Left common carotid artery plus branches (tissue), 1 donor: ENCODE measurements around a stretch of chr10.

- PRO-cap, result no peak
These were observed 62.5 kb downstream of the TASOR2 start for GRCh38 chr10:5747093-5747675.

GRCh38 chr10:5840821-5841673 is 27.8 kb upstream of the GDI2 start:
- PRO-cap, result no peak

DNA sequence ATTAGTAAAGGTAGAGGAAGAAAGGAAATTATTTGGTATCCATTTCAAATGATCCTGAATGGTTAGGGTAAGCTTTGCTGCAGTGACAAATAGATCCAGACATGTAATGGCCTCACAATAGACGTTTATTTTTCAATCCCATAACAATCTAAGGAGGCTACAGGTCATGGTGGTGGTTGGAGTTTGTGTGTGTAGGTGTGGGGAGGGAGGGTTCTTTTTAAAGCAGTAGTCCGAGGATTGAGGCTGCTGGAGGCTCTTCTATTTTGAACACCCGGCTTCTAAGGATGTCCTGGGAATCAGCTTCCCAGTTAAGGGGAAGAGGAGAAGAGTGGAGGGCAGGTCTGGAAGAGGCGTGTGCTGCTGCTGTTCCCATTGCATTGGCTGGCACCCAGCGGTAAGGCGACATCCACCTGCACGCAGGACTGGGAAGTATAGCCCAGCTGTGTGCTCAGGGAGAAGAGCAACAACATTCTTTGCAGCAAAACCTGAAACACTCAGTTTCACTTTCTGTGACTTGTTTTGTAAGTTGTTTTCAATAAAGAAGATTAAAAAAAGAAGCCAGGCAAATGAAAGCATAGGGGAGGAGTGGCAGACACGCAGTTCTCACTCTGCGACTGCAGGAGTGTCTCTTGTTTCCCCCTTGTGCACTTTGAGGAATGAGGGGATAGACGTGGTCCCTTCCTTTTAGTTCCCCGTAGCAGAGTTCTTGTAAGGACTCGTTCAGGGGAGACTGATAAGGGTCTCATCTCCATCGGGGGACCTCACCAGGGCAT is 5.6 kb downstream of the FBH1 start:
- PRO-cap, result no peak

DNA sequence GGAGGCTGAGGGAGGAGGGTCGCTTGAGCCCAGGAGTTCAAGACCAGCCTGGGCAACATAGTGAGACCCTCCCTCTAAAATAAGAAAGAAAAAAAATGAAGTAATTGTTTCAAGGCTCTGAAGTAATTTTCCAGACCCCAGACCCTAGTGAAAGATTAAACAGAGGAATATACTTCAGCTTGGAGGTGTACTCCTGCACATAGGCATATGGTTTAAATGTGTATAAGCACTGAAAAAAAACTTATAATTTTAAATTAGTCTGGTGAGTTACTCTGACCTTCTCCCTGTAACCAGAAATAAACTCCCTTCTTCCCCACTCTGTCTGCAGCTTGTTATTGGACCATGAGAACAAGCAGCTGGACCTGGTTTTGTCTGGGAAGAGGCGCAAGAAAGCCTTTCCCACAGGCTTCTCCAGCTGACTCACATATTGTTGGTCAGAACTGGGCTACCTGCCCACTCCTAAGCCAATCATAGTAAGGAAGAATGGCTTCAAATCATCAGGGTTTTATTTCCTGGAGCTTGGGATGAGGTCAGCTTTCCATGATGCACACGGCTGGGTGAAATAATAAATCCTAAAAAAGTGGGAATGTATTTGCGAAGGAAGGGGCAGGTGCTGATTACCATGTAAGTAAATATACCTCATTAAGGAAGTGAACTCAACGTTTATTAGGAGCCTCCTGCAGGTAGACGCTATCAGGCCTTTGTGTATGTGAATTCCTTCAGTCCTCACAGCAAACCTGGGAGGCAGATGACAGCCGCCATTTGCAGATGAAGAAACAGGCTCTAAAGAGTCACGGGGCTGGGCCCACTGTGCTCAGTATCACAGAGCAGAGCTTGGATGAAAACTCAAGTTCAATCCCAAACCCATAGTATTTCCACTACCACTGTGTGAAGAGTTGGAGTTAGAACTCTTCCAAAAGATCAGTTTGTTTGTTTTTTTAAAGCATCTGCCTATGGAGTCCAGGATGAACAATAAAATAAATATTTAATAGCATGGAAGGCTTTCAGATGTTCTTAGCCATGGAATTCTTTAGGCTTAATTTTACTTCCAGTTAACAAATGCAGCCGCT is 32.9 kb downstream of the IL15RA start:
- PRO-cap, result bidirectional peak, plus-strand start at position 527 of the sequence, minus-strand start at position 344 of the sequence

DNA sequence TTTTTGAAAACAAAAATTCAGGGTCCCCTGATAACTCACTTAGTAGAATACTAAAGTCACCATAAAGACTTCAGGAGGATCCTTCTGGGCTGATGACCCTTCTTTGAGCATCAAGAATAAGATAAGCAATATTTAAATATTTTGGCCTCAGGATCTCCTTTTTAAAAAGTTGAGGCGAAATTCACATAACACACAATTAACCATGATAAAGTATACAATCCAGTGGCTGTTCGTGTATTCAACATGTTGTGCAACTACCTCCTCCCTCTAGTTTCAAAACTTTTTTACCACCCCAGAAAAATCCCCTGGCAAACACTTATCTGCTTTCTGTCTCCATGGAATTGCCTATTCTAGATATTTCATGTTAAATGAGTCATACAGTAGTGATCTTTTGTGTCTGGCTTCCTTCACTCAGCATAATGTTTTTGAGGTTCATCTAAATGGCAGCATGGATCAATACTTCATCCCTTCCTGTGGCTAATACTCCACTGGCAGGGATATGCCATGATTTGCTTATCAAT is 31.8 kb upstream of the IL15RA start:
- PRO-cap, result no peak

GRCh38 chr10:6113712-6114271 is 25.0 kb downstream of the RBM17 start:
- PRO-cap, result no peak

- PRO-cap, result no peak
These were observed 47.5 kb downstream of the RBM17 start for GRCh38 chr10:6136256-6136887.

DNA sequence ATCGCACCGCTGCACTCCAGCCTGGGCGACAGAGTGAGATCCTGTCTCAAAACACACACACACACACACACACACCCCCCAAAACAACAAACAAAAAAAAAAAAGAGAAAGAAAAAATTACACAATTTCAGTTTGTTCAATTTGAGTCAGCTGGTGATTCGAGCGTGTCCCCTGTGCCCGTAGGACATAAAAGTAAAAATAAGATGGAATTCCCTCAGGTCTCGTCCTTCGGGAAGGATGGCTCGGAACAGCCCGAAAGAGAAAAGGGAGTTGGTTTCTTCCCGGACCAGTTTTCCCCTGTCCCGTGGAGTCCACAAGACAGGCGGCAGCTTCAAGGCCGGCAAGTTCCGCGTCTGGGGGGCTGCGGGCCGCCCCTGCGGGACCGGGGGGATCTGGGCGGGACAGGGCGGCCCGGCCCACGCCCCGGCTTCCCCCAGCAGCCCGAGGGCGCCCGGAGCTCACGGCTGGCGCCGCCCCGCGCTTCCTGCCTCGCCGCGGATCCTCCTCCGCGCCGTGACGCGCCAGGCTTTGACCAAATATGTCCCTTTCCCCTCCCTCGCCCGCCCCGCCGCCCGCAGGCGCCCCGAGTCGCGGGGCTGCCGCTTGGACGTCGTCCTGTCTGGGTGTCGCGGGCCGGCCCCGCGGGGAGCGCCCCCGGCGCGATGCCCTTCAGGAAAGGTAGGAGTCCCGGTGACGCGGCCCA is 55.7 kb downstream of the RBM17 start:
- PRO-cap, result bidirectional peak, plus-strand start at position 620 of the sequence, minus-strand start at position 453 of the sequence

DNA sequence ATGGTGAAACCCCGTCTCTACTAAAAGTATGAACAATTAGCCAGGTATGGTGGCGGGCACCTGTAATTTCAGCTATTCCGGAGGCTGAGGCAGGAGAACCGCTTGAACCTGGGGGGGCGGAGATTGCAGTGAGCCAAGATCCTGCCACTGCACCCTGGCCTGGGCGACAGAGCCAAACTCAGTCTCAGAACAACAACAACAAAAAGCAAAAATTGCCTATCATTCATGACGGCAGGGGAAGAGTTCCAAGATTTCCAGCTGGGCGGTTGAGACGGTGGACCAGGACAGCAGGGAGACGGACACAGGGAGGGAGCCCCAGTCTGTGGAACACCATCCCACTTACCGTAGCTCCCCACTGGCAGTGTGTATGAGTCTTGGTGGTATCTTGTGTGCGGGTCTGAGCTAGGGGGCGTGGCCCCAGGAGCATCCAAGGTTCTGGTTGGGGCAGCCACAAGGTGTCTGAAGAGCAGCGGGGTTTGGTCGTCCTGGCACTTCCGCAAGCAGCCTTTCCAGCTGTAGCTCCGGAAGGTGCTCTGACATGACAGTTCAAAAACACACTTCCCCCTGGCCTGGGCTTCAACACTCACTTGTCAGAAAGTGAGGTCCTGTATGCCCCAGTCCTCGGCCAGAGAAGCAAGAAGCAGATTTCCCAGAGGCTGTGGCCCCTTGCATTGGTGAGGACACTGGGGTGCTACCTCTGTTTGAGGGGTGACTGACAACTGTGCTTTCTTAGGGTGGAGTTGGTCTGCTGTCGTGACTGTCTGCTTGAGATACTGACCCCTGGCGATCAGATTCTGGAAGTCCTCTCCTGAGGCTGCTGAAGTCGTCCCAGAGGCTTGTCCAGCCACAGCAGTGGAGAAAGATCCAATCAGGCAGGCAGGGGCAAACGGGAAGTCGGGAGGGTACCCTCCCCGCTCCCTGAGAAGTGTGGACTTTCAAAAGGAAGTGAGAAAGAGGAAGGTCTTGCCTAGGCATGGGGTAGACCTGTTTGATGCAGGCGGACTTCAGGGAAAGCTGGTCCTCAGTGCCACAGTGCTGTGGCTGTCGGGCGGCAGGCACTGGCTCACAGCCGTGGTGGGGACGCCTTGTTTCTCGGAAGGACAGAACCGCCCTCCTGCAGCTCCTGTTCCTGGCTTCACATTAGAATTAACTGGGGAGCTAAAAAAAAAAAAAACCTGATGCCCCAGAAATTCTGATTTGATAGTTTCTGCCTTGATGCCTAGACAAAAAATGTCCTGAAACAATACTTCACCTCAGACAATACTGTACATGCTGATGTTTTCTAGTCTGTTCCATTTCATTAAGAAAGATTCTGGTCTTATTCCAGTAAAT is 51.5 kb upstream of the PFKFB3 start:
- PRO-cap, result no peak

GRCh38 chr10:6173526-6174031 is 29.2 kb upstream of the PFKFB3 start:
- PRO-cap, result no peak

DNA sequence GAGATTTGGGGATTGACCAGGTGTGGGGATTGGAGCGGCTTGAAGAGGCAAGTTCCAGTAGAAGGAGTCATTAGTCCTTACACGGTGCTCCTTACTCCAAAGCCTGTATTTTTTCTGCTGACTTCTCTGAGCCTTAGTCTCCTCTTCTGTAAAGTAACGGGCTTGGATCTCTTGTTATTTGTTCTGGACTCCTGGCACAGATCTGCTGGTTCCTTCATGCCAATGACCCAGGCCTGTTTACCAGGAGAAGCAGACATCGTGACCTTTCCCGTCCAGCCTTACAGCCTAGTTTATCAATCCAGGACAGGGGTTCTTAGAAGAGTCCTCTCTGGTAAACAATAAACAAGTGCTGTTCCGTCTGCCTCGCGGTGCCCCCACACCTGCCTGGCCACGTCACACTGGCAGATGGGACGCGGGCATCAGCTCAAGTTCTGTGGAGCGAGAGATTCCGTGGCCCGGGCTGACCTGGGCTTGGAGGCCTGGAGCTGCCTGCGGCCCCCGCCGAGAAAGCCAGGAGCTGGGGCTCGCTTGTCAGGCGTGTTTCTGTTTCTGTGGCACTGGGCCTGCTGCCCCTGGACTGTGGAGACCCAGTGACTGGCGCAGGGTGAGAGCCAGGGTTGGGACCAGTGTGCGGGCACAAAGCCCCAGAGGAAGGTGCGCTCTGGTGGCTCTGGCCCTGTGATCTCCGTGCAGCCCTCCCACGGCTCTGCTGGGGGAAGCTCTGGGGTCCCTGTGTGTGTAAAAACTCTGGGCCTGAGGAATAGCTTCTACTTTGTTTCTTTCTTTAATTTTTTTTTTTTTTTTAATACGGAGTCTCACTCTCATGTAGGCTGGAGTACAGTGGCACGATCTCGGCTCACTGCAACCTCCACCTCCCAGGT is 28.5 kb upstream of the PFKFB3 start:
- PRO-cap, result no peak

DNA sequence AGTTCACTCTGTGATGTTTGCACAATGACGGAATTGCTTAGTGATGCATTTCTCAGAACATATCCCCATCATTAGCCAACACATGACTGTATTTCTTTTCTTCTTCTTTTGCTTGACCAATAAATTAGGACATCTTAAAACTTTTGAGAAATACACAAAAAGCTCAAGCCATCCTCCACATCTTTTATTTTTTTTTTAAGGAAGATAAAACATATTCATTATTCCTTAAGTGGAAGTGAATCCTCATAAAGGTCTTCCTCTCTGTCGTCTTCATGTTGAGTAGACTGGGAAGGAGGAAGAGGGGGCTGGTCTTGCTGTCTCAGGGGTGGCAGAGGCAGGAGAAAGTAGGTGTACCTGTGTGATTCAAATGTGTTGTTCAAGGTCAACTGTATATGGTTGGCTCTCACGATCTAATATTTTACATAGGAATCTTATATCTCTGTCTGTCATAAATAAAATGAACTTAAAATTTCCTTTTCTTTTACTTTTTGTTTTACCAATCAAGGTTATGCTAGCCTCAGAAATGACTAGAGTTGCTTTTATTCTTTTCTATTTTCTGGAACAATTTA is 5.2 kb upstream of the PFKFB3 start:
- PRO-cap, result no peak

DNA sequence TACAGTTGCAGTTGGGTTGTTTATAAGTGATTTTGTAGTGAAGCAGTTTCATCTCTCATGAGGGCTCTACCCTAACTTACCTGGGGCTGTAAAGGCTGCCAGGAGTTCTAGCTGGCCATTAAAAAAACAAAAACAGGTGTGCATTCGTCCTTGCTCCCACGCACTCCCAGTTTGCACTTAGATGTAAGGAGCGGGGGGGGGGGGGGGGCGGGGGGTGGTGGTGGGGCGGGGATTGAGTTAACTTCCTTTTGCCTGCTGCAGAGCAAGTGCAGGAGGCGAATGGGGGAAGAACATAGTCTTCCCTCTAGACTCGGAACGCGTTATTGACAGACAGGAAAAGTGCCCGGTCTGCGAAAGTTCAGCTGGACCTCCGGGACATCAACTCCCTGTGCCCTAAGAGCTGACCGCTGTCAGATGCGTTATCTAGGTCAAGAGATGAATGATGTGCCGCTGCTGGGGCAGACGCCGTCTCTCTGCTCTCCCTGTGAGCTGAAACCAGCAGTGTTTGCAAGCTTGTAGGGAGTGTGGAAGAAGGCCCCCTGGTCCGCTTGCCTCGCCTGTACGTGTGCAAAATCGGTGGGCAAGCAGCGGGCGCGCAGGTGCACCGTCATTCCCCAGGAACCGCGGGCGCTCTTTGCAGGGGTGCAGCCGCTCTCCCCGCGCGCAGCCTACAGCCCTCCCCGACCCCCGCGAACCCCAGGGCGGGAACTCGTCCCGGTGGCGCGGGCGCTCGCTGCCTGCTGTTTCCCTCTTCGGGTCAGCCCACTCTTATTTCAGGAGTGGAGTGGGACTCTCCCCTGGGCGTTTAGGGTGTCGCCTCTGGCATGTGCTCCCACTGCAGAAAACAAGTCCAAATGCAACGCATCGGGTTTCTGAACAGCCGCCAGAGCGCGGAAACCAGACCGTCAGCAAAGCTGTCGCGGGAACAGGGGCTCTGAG is 2.0 kb upstream of the PFKFB3 start:
- PRO-cap, result no peak

- PRO-cap, result no peak
These were observed 22.7 kb downstream of the PFKFB3 start for GRCh38 chr10:6225395-6225891.

DNA sequence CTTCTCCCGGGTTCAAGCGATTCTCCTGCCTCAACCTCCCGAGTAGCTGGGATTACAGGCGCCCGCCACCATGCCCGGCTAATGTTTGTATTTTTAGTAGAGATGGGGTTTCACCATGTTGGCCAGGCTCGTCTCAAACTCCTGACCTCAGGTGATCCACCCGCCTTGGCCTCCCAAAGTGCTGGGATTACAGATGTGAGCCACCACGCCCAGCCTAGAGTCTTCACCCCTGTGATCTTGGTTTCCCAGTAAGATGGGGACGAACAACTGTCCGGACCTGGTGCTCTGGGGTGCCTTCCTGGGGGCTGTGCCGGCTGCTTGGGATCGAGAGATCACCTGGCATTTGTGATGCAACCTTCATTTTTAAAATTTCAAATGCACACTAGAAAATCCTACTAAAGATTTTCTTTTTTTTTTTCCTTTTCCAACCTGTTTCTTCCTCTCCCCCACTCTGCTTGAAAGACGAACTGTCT is 28.1 kb downstream of the PFKFB3 start:
- PRO-cap, result no peak

DNA sequence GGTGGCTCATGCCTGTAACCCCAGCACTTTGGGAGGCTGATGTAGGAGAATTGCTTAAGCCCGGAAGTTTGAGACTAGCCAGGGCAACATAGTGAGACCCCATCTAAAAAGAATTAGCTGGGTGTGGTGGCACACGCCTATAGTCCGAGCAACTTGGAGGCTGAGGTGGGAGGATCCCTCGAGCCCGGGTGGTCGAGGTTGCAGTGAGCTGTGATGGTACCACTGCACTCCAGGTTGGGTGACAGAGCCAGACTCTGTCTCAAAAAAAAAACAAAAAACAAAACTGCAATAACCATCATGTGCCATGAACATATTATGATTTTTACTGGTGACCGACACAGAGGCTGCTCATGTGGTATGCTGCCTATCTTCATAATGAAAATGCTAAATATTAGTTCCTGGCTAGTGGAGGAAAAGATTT is 71.9 kb downstream of the PFKFB3 start:
- PRO-cap, result no peak

DNA sequence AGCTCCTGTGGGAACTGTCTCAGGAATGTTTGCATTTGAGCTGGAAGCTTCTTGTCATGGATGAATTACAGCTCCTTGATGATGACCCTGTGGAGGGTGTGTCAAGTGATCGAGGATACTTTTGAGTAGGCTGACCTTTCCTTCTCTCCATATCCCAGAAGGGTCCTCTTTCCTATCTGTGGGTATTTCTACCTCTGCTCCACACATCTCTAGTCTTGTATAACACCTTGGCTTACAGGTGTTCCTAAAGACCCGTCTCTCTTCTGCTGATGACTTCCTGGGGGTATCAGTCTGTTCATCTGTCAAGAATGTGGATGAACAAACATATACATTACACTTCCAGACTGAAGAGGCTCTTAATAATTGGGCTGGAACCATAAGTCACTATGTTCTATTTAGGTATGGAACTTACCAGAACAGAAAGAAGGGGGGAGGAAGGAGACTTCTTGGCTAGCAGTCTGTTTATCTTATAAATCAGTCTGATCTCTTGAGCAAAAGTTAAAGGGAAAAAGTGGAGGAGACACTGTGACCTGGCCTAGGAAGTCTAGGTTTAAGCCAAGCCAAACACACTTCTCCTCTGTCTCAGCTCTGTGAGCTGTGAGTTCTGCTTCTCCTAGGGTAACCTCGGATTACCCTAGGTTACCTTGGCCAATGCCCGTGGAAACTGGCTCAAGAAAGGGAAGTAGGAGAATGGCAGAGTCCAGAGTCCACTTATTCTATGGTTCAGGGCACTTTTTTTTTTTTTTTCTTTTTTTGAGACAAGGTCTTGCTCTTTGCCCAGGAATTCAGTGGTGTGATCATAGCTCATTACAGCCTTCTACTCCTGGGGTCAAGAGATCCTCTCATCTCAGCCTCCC is 95.1 kb downstream of the PFKFB3 start:
- PRO-cap, result no peak

GRCh38 chr10:6299850-6300987 is 97.5 kb downstream of the PFKFB3 start:
- PRO-cap, result no peak

DNA sequence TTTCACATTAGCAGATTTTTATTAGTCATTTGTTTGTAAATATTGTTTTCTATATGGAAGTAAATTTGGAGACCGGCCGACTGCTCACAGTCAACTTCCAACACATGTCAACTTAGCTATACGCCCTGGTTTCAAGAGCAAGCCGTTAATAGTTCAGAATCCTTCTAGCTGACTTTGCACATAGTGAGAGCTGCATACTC is 109.8 kb downstream of the PFKFB3 start:
- PRO-cap, result no peak

GRCh38 chr10:6586334-6587005 is 6.4 kb upstream of the PRKCQ start:
- PRO-cap, result no peak